Tongue (tissue), 2 donors: ENCODE data around the gene SAMHD1.

DNA sequence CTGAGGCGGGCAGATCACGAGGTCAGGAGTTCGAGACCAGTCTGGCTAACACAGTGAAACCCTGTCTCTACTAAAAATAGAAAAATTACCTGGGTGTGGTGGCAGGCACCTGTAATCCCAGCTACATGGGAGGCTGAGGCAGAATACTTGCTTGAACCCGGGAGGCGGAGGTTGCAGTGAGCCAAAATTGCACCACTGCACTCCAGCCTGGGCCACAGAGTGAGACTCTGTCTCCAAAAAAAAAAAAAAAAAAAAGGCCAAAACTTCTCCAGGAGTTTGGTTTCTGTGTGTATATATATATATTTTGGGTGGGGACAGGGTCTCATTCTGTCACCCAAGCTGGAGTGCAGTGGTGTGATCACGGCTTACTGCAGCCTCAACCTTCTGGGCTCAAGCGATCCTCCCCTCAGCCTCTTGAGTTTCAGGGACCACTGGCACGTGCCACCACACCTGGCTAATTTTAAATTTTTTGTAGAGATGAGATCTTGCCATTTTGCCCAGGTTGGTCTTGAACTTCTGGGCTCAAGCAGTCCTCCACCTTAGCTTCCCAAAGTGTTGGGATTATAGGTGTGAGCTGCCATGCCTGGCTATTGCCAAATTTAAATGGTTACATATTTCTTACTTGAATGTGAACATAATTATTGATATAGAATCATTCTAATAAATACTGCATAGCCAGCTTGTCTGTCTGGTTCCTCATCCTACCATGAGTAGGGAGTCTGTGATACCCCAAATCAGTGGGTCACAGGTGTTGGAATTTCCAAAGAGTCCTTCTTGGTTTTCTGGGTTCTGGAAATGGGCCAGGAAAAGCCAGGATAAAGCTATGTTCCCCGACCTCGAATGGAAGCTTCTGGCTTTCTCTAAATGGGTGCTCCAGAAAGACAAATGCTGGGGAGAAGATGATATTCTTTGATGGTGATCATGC, 4.0 kb downstream of the PHF20 start:
- RAMPAGE, long total RNA, result no peak

DNA sequence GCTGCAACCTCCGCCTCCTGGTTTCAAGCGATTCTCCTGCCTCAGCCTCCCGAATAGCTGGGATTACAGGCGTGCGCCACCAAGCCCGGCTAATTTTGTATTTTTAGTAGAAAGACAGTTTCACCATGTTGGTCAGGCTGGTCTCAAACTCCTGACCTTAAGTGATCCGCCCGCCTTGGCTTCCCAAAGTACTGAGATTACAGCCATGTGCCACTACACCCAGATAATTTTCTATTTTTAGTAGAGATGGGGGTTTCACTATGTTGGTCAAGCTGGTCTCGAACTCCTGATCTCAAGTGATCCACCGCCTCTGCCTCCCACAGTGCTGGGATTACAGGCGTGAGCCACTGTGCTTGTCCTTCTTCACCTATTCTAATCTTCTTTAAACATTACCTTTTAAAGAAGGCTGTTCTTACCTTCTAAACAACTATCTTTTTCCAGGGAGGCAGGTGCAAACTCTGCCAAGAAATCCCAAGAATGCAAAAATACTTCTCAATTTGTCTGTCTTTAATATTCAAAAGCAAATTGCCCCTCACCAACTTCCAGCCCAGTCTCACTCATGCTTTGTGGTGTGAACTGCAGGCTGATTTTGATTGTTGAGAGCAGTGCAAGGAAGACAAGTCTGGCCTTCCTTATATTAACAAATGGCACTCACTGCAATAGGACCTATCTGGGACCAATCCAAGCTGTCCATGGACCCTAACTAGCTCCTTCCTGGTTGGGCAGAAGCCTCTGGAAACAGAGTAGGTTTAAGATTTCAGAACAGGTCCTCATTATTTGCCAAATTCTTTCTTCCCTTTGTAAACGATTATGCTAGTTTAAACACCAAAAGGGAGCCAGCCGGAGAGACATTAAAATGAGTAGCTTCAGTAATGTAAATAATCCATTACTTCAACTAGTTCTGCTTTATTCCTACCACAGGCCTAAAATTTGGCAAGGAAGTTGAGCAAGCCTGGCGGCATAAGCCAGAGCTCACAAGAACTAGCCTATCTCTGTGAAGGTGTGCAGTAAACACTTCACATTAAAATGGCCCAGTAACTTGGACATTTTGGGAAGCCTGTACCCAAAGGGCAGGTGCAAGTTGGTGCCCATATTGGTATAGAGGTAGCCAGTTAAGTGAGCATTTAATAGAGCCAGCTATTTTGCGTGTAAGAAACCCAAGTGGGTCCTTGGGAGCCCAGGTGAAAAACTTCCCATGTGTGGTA, 1.6 kb downstream of the SCAND1 start:
- RAMPAGE, long total RNA, result no peak

DNA sequence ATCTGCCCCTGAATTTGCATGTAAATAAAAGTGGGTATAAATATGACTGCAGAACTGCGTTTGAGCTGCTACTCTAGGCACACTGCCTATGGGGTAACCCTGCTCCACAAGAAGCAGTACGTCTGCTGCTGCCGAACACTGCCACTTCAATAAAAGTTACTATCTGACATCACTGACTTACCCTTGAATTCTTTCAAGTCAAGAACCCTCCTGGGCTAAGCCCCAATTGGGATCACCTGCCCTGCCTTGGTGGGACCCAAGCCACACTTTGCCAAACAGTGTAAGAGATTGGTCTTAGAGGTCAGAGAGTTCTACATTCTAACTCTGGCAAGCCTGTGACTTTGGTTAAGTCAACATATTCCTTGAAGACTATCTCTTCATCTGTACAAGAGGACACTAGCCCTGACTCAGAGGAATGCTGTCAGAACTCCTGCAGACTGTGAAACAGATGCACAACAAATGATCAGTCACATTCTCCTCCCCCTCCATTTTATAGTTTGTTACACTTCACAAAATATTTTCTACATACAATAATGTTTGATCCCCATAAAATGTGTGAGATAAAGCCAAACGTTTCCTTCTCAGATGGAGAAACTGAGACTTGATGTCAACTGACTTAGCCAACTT, 91.8 kb upstream of the EPB41L1 start:
- RAMPAGE, long total RNA, result no peak

- RAMPAGE, long total RNA, result no peak
Observed at GRCh38 chr20:36097271-36098262, 57.0 kb upstream of the EPB41L1 start.

DNA sequence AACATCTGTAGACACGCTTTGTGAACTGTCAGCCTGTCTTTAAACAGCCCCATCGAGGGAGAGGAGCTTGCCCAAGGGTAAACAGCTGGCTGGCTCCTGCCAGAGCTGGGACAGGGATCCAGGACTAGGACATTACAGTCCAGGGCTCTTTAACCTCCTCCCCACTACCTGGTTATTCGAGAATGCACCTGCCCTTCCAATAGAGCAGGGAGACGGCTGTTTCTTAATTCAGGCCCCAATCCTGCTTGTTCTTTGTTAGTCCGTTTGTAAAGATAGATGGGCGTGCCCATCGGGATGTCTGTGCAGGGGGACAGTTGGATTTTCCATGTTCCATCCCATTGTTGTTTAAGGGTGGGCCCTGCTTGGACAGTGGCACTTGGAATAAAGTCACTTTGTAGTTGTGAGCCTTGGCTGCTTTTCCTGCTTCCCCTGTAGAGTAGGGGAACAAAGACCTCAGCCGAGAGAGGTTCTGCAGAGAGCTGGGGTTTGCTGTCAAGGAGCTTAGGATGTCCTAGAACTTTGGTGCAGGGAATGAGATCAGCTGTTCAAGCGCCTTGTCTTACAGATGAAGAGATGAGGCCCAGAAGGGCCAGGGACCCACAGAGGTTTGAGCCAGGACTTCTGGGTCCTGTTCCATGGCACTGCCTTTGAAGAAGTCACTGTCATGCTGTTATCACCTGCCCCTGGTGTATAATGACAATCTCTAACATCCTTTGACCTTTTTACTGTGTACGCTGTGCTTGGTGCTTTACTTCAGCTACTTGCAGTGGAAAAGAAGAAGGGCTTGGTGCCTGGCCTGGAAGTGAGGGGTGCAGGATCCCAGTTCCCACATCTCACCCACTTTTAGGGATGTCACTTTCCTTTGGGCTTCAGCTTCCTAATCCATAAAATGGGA, 77.7 kb upstream of the MYL9 start:
- RAMPAGE, long total RNA, result no peak

DNA sequence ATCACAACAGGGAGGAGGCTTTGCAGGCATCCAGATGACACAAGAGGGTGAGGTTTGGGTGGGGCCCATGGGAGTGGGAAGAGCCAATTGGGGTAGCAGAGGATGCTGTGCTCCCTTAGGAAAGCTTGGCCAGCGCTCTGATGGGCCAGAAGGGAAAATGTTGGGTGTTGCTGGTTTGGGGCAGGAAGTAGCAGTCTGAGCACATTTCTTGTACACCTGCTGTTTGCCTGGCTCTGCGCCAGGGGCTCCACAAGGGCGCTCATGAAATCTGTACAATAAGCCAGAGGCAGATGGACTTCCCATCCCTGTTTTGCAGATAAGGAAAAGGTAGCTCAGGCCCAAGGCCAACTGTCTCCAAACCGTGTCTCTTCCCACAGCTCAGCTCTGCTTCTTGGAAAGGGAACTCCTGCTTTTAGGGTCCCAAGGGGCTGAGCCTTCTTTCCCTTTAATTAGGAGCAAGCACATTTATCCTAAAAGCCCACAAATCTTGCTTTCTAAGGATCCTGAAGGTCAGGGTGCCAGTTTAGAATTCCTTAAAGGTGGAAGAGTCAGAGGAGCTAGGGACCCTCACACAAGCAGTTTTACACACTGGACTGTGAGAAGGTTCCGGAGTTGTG, 73.6 kb upstream of the MYL9 start:
- RAMPAGE, long total RNA, result no peak

DNA sequence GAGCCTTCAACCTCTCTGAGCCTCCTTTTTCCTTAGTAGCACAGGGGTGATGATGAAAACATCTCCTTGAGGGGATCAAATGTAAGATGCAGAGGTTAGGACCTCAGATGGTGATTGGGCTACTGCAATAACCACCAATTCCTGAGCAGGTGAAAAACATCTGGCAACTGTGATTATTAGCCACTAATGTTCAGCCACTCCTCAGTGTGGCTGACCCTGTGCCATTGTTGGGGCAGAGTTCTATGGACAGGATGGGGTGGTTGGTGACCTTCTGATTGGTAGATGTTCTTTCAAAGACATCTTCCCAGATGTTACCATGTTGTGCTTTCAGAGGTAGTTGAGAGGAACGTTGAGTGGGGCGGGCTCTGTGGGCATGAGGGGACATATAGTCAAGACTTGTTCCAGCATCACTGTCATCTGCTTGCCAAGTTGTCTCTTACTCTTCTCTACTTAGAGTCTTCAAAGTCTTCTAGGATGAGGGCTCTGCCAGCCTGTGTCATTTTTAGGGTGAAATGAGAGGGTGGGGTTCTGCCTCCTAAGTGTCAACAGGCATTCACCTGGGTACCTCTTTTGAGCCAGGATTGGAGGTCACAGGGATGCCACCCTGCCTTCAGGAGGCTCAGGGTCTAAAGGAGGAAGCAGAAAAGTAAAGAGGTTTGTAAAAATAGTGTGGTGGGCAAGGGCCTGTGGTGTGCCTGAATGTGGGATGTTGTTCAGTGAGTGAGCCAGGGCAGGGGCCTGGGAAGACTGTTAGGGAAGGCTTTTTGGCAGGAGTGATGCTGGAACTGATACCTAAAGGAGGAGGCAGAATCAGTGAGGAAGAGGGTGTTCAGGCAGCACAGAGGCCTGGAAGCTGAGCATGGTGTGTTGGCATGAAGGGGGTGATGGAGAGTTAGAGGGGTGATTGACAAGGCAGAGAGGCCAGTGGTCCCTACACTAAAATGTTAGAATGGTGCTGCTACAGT, 62.2 kb upstream of the MYL9 start:
- RAMPAGE, long total RNA, result no peak

DNA sequence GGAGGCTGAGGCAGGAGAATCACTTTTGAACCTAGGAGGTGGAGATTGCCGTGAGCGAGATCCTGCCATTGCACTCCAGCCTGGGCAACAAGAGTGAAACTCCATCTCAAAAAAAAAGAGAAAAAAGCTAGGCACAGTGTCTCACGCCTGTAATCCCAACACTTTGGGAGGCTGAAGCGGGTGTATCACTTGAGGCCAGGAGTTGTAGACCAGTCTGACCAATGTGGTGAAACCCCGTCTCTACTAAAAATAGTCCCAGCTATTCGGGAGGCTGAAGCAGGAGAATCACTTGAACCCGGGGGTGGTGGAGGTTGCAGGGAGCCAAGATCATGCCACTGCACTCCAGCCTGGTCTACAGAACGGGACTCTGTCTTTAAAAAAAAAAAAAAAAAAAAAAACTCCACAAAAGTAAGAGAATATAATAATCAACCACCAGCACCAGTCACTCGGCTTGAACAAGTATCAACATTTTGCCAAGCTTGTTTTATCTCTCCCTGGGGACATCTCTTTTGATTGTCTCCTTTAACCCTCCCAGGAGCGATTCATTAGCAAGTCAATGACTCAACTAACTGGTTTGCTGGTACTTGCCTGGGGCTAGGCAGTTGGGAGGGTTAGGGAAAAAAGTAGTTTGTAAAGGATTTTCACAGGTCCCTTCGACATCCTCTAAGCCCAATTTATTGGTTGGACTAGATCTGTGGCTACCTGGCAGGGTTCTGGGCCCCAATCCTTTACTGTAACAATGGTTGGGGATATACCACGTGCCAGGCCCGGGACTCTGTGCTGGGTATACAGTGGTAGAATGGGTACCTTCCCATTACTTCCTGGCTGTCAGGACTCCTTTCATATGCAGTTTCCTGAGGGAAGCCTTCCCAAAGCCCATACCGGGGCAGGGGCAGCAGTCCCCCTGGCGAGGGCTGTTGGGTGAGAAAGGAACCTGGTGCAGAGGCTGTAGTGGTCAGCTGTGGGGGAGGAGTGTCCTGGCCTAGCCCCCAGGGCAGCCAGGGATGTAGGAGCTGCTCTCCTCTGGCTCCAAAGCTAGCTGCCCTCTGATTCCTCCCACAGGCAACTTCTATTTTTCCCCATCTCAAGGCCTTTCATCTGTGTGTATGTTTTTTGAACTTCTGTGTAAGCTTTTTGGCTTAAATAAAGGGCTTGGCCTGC, 12.1 kb downstream of the TGIF2 start:
- RAMPAGE, long total RNA, result no peak

DNA sequence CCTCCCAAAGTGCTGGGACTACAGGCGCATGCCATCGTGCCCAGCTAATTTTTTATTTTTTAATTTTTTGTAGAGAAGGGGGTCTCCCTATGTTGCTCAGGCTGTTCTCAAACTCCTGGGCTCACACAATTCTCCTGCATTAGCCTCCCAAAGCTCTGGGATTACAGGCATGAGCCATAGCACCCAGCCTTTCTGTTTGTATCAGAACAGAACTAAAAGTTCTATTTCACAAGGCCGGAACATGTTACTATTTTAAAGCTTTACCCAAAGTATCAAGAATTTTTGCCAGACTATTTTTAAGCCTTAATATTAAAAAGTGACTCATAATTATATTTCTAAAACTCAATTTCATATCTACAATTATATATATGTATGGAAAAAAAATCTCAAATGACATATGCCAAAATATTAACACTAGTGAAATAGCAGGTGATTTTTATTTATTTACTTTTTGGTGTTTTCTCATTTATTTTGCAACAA, 42.3 kb downstream of the NDRG3 start:
- RAMPAGE, long total RNA, result no peak

- RAMPAGE, long total RNA, result no peak
Observed at GRCh38 chr20:36774746-36775633, 1.4 kb upstream of the DSN1 start.

- RAMPAGE, long total RNA, result no peak
Observed at GRCh38 chr20:36778436-36779730, 5.3 kb upstream of the DSN1 start.

GRCh38 chr20:36839139-36839630, 24.2 kb downstream of the SOGA1 start:
- RAMPAGE, long total RNA, result no peak

DNA sequence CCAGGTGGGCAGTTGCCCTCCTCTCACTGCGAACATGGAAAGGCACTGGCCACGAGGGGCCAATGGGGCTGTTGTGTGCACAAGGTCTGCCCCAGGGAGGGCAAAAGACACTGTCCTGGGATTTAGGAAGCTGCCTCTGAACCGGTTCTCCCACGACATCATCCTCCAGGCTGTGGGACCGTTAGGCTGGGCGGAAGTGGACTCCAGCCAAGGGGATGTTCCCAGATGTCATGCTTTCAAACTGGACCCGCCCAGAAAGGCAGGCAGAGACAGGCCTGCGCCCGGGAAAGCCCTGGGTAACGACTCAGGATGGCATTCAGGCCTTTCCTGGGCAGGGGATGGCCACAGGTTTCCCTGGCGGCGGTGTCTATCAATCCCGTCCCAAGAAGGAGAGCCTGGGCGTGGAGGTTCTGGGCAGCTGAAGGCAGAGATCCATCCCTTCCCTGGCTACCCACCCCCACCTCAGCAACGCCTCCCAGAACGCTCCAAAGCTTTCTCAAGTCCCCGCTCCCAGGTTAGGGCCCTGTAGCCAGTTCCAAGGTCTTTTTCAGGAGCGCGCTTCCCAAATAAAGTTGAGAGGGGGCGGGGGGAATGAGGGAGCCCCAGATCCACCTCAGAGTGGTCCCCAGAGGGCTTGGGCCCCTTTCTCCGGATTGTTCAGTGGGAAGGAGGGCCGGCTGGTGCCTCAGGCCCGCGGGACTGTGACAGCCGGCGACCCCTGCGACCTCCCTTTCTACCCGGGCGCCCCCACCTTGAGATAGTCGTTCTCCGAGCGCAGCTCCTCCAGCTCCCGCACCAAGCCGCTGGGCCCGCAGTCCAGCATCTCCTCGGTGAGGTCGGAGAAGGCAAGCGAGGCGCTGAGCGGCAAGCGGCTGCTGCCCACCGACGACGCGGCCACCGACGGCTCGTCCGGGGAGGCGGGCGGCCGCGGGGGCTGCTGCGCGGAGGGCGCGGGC, 1.2 kb downstream of the SOGA1 start:
- RAMPAGE, long total RNA, result no peak

DNA sequence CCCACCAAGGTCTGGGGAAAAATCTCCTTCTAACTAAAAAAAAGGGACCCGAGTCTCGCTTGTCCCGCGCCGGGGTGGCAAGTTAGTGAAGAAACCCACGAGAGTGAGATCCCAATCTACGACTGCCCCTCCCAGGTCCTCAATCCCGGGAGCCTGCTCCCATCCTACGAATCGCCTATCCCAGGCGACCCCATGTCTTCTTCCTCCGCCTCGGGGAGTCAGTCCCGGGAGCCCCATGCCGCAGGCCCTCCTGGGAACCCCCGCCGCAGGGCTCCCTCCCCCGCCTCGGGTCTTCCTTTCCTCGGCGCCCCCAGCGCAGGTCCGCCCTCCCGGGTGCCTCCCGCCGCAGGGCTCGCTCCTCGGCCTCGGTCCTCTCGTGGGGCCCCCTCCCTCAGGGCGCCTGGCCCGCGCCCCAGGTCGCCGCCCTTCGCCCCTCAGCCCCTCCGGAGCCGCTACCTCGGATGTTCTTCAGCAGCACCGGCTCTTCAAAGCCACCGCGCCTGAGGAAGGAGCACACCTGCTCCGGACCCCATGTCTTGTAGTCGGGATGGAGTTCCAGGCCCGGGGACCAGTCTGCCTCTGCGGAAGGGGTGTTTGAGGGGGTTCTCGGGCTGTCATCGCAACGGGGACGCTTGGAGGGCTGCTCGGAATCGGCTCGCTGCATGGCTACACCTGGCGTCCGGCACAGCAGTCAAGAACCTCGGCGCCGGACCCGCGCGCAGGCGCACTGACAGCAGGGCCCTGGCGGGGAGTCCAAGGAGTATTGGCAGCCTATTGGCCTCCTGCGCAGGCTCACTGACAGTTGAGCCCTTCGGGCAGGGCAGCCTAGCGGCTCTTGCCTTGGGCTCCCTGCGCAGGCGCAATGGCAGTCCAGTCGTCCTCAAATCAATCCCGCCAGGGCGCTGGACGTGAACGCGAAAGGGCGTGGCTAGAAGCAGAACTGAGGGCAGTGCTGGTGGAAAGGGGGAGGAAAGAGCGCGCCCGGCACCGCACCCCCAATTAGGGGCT, at the start of gene SAMHD1:
TSS of gene SAMHD1 (minus strand) at position 729 of the 1,008 bp plus-strand sequence.
- RAMPAGE, long total RNA, result no peak

- RAMPAGE, long total RNA, result no peak
Observed at GRCh38 chr20:36951988-36952320, 446 bp upstream of the SAMHD1 start.

GRCh38 chr20:36975025-36975730, 23.7 kb upstream of the SAMHD1 start:
- RAMPAGE, long total RNA, result no peak

DNA sequence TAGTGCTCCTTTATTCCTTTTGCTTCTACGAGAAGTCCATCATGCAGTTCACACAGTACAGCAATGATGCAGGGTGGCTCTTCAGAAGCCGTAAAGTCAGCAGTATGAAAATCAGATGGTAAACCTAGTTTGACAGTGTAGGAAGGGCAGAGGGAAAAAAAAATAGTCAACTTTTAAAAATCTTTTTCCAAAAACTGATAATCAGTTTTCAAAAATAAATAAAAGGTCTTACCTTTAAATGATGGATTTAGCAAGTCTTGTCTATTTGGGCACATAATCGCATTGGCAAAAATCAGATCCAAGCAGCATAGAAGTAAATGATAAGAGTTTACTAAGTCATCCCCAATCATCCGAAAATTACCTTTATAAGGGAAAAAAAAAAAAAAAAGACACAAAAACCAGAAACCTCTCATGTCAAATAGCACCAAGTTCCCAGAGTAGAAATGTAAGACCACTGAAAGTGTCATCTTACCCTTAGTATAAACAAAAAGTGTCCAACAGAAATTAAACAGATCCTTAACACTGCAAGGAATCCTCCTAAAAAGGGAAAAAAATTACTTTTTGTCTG, 29.0 kb downstream of the RBL1 start:
- RAMPAGE, long total RNA, result no peak

- RAMPAGE, long total RNA, result no peak
Observed at GRCh38 chr20:37094979-37095423, 796 bp downstream of the RBL1 start.

DNA sequence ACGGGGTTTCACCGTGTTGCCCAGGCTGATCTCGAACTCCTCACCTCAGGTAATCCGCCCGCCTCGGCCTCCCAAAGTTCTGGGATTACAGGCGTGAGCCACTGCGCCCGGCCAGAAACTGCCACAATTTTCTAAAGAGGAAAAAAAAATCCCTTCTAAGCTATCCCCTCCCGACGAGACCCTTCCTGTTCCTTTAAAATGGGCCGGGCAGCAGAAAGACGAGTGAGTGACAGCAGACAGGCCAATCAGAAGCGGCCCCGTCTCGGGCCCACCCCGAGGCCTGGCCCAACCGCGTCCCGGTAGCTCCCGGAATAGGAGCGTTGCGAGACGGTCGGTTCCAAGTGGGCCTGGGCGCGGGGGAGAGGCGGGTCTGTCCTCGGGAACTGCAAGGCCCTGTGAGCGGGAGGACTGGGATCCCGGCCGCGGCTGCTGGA, 358 bp upstream of the RPN2 start:
- RAMPAGE, long total RNA, result start-site peak on the plus strand centred at position 390 of the sequence, 68 bp wide, 225 and 122 reads in 2 replicates

DNA sequence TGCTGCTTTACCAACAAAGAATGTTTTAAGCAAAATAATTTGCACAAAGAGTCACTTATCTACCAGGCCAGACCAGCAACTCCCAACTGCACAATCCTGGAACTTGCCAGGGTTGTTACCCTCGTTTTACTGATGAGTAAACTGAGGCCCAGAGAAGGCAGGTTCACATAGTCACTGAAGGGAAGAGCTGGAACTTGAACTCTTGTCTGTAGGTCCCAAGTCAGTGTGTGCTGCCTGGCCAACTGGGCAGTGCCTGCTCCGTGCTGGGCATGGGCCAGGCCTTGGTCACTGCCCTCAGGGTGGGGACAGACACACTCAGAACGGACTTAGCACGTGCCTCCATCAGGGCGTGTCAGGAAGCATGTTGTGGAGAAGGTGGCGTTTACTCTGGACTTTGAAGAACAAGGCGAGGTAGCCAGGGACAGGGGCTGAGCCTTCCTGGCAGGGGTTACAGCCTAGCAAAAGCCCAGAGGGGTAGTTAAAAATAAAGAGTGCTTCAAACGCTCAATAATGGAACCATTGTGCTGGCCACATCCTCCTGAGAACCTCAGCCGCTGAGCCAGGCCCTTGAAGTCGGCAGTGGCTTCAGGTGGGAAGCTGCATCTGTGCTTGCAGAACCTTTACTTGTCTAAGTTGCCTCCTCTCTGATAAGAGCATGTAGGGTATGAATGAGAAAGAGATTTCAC, 2.4 kb upstream of the SRC start:
- RAMPAGE, long total RNA, result no peak